Bronchial lymph node (tissue), 1 donor: ENCODE data around the genes CHRNA5 and TMED3.

DNA sequence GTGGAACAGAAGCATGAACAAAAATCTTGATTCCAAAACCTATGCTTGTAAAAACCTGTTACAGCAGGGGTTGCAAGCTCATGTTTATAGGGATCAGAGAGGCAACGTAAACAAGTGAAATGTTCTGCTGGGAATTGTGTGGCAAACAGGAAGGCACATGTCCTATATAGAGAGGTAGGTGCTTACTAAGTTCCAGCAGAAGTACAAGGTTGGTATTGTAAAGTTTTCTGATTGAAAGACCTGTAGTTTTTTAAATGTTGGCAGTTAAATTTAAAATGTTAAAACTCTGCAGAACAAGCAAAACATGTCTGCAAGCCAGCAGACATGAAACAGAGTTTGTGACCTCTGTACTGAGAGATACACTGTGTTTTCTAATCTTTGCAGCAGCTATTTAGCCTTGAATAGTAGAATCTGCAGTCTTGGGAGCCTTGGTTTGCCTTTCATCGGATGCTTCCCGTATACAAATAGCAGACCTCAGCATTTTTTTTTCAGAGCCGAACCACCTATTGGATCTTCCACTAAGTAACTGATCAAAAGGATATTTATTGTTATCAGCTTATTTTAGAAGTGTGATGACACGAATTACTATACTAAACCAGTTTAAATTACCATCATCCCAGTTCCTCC lies 11.4 kb downstream of the IREB2 start:
- PRO-cap, result no peak

DNA sequence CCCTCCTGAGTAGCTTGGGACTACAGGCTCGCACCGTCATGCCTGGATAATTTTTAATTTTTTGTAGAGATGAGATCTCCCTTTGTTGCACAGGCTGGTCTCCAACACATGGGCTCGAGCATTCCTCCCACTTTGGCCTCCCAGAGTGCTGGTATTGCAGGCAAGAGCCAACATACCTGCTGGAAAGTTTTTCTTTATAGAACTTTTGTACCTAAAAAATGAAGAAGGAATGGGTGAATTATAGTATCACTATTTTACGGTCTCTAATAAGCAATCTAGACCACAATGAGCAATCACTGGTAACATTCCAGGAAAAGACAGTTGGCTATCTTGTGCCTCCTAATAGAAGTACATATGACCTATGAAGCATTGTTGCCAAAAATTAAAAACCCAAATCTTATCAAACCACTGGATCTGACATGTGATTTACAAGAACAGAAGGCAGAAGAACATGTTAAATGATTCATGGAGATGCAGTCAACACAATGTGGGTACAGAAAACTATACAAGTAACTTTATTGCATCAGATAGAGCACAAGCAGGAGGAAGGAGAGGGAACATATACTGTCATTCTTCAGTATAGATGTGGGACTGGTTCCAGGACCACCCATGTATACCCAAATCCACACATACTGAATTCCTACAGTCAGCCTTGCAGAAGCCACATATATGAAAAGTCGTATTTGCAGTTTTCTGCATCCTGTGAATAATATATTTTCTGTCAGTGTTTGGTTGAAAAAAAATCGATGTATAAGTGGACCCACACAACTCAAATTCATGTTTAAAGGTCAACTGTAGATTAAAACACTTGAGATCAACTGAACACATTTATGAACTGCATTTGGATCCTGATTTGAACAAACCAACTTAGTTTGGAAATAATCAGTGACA lies 14.5 kb upstream of the HYKK start:
- PRO-cap, result no peak

DNA sequence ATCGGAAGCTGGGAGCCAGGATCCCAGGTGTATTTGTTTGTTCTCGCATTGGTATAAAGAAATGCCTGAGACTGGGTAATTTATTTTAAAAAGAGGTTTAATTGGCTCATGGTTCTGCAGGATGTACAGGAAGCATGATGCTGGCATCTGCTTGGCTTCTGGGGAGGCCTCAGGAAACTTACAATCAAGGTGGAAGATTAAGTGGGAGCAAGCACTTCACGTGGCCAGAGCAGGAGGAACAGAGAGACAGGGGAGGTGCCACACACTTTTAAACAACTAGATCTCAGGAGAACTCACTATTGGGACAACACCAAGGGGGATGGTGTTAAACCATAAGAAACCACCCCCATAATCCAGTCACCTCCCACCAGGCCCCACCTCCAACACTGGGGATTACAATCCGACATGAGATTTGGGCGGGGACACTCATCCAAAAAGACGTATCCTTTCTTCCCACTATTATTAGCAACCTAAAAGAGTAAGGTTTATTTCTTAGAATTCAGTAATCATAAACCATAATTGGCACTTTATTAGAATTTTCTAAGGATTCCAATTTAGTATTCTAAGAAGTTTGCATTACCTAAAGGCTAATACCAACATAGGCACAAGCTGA lies 5.4 kb upstream of the HYKK start:
- PRO-cap, result no peak

GRCh38 chr15:78546486-78546747 lies 6.2 kb downstream of the PSMA4 start:
- PRO-cap, result no peak

GRCh38 chr15:78565079-78565982 lies at the start of gene CHRNA5:
Gene CHRNA5, plus strand, starts transcription at chr15:78565520.
- PRO-cap, result bidirectional peak, plus-strand start at chr15:78565207, minus-strand start at chr15:78565136; bidirectional peak, plus-strand start at chr15:78565550, minus-strand start at chr15:78565428; bidirectional peak, plus-strand start at chr15:78565875, minus-strand start at chr15:78565766

GRCh38 chr15:78565983-78566706 lies 825 bp downstream of the CHRNA5 start:
- PRO-cap, result unidirectional peak, minus-strand start at chr15:78566265

- PRO-cap, result no peak
Measured at GRCh38 chr15:78807926-78808180, 3.4 kb downstream of the ADAMTS7 start.

GRCh38 chr15:78810033-78811092 lies 901 bp downstream of the ADAMTS7 start:
- PRO-cap, result no peak

- PRO-cap, result no peak
Measured at GRCh38 chr15:78860489-78860685, 12.3 kb upstream of the MORF4L1 start.

GRCh38 chr15:78906667-78907746 lies 34.3 kb downstream of the MORF4L1 start:
- PRO-cap, result no peak

GRCh38 chr15:78965136-78965443 lies 20.2 kb upstream of the CTSH start:
- PRO-cap, result no peak

DNA sequence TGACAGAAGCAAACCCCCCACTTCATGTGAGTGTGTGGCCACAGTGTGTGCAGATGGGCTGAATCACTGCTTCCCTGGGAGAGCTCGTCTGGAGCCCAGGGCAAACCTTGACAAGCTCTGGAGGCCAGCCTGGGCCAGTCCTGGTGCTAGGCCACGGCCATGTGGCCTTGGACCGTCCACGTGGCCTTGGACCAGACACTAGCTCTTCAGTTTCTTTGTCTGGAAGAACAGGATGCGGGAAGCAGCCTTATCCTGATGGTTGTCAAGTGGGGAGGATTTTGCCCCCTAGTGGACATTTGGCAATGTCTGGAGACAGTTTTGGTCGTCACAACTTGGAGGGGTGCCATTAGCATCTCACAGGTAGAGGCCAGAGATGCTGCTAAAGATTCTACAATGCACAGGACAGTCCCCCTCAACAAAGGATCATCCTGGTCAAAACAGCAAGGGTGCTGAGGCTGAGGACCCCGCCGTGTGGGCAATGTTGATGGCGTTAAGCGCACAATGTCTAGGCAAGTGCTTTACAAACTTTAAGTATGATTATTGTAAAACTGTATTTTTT lies 34.8 kb upstream of the CTSH start:
- PRO-cap, result unidirectional peak, plus-strand start at position 209 of the sequence; bidirectional peak, plus-strand start at position 209 of the sequence, minus-strand start at position 221 of the sequence

DNA sequence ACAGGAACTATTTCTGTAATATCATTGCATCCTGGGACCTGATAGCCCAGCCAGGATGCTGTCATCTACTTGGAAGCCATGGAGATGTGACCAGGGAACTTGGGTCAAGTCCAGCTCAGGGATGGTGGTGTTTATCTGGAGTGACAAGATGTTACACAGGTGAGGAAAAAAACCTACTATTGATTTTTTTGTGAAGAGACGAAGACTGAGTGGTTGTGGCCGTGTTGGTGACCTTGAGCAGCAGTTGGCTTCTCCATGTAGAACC lies 46.6 kb upstream of the ANKRD34C start:
- PRO-cap, result unidirectional peak, plus-strand start at position 186 of the sequence

- PRO-cap, result unidirectional peak, plus-strand start at chr15:79311077; unidirectional peak, plus-strand start at chr15:79311181; unidirectional peak, plus-strand start at chr15:79311230
Measured at GRCh38 chr15:79310554-79311791, at the start of gene TMED3. Gene TMED3, plus strand, starts transcription at chr15:79311112.

GRCh38 chr15:79491163-79491511 lies 59.0 kb downstream of the MINAR1 start:
- PRO-cap, result no peak

- PRO-cap, result no peak
Measured at GRCh38 chr15:79846268-79847175, 50.3 kb downstream of the MTHFS start.

DNA sequence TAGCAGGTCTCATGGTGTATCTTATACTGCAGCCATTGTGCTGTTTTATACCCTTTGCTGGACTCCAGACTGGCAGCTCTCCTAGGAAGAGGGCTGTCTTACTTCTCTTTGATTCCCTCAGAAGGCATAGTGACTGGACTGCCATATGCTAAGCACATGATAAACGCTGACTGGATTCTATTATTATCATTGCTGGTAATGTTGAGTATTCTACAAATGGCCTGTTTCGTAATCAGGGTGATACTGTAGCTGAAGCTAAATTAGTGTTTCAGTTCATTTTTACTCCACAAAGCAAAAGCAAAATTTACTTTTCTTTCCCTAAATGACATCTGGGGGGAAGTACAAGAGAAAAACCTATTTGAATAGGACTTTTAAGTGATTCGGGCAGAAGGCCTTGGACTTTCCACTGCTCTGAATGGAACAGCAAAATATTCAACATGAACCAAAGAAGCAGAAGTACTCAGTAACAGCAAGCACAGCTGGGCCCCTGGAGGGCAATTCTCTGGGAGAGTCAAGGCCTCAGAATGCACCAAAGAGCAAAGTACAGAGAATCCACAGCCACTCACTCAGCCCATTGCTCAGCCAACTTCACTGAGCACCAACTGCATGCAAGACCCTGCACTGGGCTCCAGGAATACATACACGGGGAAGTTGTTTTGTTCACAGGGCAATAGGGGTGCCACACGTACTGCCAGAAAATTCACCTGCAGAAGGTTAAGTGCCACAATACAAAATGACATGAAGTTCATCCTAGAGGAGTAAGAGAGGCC lies 7.9 kb upstream of the BCL2A1 start:
- PRO-cap, result no peak

- PRO-cap, result no peak
Measured at GRCh38 chr15:80250806-80251373, 1.1 kb downstream of the CTXND1 start.

DNA sequence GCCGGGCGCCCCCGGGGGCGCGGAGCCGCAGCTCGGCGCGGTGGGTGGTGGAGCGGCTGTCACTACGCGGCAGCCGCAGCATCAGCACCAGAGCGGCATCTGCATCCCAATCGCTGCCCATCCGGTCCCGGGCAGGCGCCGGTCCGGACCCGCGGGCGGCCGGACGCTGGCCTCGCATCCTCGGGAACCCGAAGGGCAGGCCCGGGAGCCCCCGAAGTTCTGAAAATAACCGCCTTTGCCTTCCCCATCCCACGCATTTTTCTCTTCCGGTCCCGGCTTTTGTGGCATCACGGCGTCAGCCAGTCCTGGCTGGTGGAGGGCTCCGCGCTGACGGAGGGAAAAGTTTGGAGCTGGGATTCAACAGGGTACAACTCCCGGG lies 427 bp downstream of the ARNT2 start:
- PRO-cap, result no peak

DNA sequence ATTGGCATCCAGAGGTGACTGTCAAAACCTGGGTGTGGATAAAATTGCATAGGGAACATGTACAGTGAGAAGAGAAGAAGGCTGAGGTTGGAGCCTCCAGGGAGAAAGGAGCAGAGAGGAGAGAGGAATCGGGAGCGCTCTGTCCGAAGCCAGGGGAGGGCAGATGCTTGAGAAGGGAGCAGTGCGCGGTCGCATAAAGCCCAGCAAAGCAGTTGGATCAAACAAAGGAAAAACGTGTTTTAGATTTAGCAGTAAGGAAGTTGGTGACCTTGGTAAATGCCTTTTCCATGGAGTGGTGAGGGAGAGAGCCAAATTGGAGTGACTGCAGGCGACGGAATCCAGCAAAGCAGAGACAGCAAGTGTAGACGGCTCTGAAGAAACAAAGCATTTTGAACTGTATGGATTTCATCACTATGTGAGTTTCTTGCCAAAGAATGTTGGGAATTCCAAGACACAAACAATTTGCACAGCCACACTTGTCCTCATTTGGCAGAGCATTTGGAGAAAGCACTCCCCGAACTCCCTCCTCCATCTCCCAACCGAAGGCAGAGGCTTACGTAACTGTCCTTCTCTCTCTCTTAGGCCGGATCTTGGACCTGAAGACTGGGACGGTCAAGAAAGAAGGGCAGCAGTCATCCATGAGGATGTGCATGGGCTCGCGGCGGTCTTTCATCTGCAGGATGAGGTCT lies 103.5 kb downstream of the ARNT2 start:
- PRO-cap, result unidirectional peak, plus-strand start at position 485 of the sequence; unidirectional peak, plus-strand start at position 606 of the sequence